Hair follicle dermal papilla cell (primary cell): ENCODE results near the genes SYN1, KCND1 and CCDC120.

- CAGE, long polyA plus RNA = no peak
Measured at GRCh38 chrX:47564437-47565667, 3.8 kb downstream of the ARAF start.

DNA sequence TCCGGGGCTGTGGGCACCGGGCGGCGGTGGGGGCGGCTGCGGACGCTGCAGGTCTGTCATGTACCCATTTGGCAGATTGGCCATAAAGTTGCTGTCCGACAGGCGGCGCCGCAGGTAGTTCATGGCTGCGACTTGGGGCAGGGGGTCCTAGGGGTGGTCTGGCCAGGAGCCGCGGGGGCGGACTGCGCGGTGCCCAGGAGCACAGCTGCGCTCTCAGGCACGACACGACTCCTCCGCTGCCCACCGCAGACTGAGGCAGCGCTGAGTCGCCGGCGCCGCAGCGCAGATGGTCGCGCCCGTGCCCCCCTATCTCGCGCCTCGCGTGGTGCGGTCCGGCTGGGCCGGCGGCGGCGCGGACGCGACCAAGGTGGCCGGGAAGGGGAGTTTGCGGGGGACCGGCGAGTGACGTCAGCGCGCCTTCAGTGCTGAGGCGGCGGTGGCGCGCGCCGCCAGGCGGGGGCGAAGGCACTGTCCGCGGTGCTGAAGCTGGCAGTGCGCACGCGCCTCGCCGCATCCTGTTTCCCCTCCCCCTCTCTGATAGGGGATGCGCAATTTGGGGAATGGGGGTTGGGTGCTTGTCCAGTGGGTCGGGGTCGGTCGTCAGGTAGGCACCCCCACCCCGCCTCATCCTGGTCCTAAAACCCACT lies at the start of gene SYN1:
Gene SYN1, minus strand, starts transcription at position 252 of the 647 bp plus-strand sequence.
- CAGE, long polyA plus RNA = no peak

DNA sequence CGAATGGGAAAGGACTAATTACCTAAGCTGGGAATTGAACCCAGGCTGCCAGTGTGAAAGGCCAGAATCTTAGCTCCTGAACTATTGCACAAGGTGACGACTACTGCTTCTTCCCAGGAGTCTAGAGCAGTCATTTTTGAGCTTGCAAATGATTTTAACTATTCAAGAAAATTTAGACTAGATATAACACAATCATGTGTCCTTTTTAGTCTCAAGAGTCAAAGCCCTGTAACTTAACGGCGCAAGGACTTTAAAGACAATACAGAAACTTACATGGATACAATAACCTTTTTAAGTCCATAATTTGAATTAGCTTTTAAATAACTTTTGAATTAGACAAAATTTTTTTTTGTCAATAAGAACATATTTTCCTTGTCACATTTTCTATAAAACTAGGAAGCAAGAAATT lies 34.0 kb upstream of the ZNF81 start:
- CAGE, long polyA plus RNA = no peak

DNA sequence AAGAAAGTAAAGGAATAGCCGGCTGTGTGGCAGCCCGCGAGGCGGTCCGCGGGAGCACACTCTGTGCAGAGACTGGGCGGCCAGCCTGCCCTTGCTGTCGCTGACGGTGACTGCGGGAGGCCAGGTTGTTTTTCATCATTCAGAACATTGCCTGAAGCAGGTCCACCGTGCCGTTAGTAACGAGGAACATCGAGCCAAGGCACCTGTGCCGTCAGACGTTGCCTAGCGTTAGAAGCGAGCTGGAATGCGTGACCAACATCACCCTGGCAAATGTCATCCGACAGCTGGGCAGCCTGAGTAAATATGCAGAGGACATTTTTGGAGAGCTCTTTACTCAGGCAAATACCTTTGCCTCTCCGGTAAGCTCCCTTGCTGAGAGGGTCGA lies 33.6 kb upstream of the ZNF81 start:
- CAGE, long polyA plus RNA = no peak

DNA sequence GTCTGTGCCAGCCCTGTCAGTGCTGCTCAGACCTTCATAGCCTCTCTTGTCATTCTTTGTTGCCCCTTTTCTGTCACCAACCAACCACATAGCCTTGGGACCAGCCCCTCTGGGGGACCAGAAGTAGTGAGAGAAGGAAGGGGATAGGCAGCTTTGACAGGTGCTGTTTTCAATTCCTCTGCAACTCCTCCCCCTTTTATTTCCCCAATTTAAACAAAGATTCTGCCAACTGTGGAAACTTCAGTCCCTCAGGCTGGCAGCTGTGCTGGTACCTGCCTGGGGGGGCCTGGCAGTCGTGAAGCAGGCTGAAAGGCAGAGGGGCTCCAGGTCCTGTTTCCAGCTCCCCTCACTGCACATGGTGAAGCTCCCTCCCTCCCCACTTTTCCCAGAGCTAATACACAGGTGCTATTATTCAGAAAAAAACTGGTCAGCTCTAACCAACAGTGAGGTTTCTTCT lies 30.8 kb upstream of the ZNF81 start:
- CAGE, long polyA plus RNA = no peak

GRCh38 chrX:48466753-48467908 lies 2.9 kb downstream of the SLC38A5 start:
- CAGE, long polyA plus RNA = no peak

GRCh38 chrX:48578648-48579630 lies 4.7 kb downstream of the RBM3 start:
- CAGE, long polyA plus RNA = no peak

DNA sequence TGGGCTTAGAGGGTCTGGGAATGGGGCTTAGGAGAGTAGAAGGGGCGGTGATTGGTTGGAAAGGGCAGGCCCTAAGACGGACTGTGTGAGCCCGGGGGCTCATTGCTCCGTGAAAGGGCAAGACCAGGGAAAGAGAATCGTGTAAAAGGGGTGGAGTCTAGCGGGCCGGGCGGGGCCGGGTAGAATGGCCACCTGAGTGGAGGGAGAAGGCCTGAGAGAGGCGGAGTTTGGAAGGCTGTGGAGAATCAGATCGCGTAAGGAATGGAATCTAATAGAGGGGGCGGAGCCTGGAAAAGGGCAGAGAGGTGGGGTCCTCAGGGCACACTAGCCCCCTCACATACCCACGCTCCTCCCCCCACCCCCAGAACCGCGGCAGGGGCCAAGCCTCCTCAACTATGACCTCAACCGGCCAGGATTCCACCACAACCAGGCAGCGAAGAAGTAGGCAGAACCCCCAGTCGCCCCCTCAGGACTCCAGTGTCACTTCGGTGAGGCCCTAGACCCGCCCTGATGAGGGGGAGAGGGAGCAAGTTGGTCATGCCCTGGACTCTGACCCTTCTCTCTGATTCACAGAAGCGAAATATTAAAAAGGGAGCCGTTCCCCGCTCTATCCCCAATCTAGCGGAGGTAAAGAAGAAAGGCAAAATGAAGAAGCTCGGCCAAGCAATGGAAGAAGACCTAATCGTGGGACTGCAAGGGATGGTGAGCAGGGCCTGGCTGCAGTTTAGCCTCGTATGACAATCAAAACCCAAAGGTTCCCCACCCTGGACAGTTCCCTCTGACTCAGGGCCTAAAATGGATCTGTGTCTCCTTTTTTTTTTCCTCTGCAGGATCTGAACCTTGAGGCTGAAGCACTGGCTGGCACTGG lies 665 bp downstream of the HDAC6 start:
- CAGE, long polyA plus RNA = no peak

DNA sequence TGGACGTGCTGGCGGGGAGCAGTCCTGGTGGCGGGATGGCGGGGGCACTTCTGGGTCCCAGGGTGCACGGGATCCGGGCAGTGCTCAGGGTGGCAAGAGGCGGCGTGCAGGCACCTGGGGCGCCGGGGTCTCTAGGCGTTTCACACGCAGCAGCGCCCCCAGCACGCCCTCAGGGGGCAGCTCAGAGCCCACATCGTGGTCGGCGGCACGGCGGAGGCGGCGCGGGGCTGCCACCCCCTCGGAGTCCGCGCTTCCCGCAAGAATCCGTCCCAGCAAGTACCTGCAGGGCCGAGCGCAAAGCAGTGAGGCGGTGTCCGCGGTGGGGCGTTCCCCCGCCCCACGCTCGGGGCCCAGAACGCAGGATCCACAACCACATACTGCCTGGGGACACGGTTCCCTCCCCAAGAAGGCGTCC lies 4.2 kb downstream of the PCSK1N start:
- CAGE, long polyA plus RNA = no peak

GRCh38 chrX:48934457-48935241 lies 15.8 kb upstream of the PIM2 start:
- CAGE, long polyA plus RNA = no peak

DNA sequence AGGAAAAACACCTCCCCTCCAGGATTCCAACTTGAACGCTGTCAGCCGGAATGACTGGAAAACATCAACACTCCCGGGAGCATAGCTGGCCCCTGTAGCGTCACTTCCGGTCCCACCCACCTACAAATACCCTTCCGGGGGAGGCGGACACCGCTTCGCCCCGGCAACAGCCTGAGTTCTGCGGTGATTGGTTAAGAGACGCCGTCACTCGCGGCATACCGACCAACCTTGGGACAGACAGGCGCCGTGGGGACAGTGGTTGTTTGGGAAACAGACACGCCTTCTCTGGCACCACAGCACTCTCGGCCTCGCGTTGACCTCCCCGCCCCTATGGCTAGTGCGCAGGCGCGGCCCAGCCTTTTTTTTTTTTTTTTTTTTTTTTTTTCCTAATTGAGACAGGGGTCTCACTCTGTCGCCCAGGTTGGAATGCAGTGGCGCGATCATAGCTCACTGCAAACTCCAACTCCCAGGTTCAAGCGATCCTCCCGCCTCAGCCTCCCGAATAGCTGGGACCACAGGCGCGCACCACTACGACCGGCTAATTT lies 948 bp upstream of the OTUD5 start:
- CAGE, long polyA plus RNA = no peak

GRCh38 chrX:48971643-48972674 lies at the start of gene KCND1:
Gene KCND1 (minus strand): TSS chrX:48971844.
- CAGE, long polyA plus RNA = no peak

- CAGE, long polyA plus RNA = no peak
Measured at GRCh38 chrX:48983142-48983606, 11.5 kb upstream of the KCND1 start.

- CAGE, long polyA plus RNA = no peak
Measured at GRCh38 chrX:48993235-48993781, 8.8 kb downstream of the GRIPAP1 start.

- CAGE, long polyA plus RNA = no peak
Measured at GRCh38 chrX:49041693-49042762, 1.1 kb downstream of the TFE3 start.

GRCh38 chrX:49058681-49059141 lies at the start of gene CCDC120:
Gene CCDC120 (plus strand): TSS chrX:49058999.
- CAGE, long polyA plus RNA = no peak

DNA sequence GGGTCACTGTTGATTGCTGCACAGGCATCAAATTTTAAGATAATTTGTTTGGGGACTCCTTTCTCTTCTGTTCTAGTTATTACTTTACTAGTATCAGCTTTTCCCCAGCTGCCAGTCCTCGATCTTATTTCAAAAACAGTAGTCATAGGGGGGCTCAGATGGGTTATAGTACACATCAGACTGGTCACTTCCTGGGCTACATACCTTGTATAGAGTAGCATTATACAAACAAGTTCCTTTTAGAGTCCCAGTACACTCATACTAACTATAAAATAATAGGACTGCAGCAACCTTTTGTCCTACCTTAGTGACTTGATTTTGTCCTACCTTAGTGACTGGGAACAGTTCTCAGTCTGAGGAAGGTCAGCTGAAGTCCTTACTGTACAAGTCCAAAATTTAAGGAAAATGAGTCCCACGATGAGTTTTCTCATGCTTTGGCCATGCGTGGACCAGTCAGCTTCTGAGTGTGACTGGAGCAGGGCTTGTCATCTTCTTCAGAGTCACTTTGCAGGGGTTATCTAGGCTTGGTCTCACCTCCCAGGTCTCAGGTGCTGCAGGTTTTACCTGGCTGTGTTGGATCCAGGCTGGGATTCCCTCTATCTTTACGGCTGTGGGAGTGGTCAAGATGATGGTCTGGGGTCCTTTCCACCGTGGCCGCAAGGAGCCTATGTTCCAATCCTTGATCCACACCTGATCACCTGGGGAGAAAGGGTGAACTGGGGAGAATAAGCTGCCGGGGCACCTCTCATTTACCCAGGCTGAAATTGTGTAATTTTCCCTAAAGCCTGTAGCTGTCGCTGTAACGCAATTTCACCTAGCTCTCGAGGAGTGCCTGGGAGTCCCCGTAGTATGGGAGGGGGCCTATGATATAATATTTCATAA lies 18.4 kb upstream of the GPKOW start:
- CAGE, long polyA plus RNA = no peak

- CAGE, long polyA plus RNA = no peak
Measured at GRCh38 chrX:50094889-50095566, 105.8 kb downstream of the AKAP4 start.

- CAGE, long polyA plus RNA = no peak
Measured at GRCh38 chrX:50202345-50202853, 1.6 kb upstream of the AKAP4 start.

DNA sequence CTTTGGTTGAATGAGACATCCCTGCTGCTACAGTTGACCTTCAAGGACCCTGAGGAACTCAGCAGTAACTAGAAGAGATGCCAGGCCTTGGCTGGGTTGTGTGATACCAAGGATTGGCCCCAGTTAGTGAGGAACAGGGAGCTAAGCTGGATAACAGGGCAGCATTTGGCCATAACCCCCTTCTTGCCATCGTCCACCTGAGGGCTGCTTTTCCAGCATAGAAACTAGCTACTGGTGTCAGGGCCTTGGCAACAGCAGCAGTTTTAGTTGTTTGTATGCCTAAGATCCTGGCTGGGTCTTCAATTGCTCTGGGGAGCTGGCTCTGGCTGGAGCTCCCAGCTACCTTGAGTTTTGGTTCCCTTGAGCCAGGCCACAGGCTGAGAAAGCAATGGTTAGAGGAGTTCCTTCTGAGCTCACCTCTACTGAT lies 124.4 kb upstream of the DGKK start:
- CAGE, long polyA plus RNA = no peak